ENCODE measurements around a stretch of chr1.

DNA sequence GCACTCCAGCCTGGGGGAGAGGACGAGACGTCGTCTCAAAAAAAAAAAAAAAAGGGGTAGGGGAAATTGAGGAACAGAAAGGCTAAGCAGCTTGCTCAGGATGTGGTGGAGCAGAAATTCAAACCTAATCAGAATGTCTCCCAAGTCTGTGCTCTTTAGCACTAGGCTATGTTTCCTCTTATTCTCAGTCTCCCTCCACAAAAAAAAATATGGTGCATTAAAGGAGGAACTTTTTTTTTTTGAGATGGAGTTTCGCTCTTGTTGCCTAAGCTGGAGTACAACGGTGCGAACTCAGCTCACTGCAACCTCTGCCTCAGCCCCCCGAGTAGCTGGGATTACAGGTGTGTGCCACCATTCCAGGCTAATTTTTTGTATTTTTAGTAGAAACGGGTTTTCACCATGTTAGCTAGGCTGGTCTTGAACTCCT lies 114.1 kb downstream of the SLC16A1 start:
- CAGE, long polyA plus RNA = no peak
- RRBS = no CpG with 5 or more reads among the region's 8 CpGs

DNA sequence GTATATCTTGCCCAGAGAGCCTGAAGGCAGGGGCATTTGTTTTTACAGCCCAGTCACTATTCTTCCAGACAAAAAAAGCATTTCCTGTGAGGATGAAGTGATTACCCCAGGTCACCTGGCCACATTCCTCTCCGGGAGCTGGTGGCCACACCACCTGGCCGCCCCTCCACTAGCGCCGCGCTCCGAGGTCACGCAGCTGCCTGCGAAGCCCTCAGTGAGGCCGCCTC lies 106.7 kb downstream of the SLC16A1 start:
- CAGE, long polyA plus RNA = no peak
- RRBS = no CpG with 5 or more reads among the region's 9 CpGs

GRCh38 chr1:112913303-112914175 lies 42.5 kb downstream of the SLC16A1 start:
- CAGE, long polyA plus RNA = no peak
- RRBS = no CpG with 5 or more reads among the region's 7 CpGs

GRCh38 chr1:113202452-113202797 lies 129.4 kb downstream of the LRIG2 start:
- CAGE, long polyA plus RNA = no peak
- RRBS = no CpG with 5 or more reads among the region's 7 CpGs

GRCh38 chr1:113389824-113390361 lies 422 bp upstream of the MAGI3 start:
- CAGE, long polyA plus RNA = no peak
- RRBS = under 1% methylated on average over 24 of the region's 41 CpGs

DNA sequence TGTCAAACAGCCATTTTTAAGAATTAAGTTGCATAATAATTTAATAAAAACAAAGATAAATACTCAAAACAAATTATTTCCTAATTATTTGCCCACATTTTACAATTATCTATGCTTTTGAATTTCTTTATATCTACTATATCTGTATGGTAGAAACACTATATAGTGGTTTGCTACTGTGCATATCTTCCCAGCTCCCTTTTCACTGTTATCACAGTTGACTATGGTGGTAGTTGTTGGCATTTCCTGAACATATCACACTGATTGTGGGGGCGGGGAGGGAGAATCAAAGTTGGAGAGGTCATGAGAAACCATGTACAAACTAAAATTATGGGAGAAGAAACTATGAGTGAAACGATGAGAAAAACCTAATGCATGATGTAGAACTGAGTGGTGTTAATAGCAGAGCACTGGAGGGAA lies 14.1 kb downstream of the MAGI3 start:
- CAGE, long polyA plus RNA = no peak
- RRBS = no CpG with 5 or more reads among the region's 2 CpGs

- CAGE, long polyA plus RNA = no peak
- RRBS = no CpG with 5 or more reads among the region's 7 CpGs
Observed at GRCh38 chr1:113523613-113524360, 133.5 kb downstream of the MAGI3 start.

DNA sequence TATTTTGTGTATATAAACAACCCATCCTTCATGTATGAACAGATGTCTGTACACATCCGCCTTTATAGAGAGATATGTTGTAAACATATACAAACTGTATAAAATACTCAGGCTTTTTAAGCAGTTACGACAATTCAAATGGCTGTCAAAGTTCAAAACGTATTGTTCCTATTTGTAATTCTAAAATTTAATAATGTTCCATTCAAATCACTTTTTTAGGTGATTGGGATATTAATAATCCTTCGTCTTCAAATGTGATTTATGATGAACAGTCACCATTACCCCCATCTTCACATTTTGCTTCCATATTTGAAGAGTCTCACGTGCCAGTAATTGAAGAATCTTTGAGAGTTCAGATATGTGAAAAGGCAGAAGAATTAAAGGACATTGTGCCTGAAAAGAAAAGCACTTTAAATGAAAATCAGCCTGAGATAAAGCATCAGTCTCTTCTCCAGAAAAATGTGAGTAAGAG lies 76.6 kb downstream of the PHTF1 start:
- CAGE, long polyA plus RNA = no peak
- RRBS = no CpG with 5 or more reads among the region's 5 CpGs

- CAGE, long polyA plus RNA = no peak
- RRBS = no CpG with 5 or more reads among the region's 6 CpGs
Observed at GRCh38 chr1:113747841-113748193, 11.5 kb downstream of the PHTF1 start.

- CAGE, long polyA plus RNA = no peak
- RRBS = no CpG with 5 or more reads among the region's 3 CpGs
Observed at GRCh38 chr1:113870460-113871246, 16.7 kb downstream of the BCL2L15 start.

DNA sequence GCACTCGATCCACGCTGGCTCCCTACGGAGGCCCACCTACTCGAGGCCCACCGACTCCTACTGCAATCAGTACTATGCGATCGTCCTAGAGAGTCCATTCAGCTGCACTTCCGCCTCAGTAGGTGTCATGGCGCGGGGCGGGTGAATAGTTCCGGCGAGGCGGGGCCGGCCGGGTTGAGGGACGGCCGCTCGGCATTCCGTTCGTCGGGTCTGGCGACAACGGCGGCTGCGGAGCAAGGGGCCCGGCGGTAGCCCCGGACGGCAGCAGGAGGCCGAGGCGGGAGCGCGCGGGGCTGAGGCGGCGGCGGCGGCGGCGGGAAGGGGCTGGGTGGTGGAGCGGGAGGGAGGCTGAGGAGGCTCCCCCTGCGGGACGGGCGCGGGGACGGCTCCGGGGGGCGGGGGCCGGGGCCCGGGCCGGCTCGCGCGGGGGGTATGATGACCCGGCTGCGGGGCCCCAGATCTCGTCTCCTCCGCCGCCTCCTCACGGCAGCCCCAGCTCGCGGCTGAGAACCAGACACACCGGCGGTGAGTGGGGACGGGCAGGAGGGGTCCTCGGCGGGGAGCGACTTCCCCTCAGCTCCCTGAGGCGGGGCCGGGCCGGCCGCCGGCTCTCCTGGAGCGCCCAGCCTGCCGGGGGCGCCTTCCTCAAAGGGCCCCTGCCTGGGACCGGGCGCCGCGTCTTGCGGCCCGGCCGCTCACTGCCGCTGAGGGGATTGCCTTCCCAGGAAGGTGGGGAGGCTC lies 461 bp downstream of the HIPK1 start:
- CAGE, long polyA plus RNA = no peak
- RRBS = 2% methylated on average over 28 of the region's 85 CpGs

- CAGE, long polyA plus RNA = no peak
Observed at GRCh38 chr1:113952696-113953028, 23.5 kb downstream of the HIPK1 start.

DNA sequence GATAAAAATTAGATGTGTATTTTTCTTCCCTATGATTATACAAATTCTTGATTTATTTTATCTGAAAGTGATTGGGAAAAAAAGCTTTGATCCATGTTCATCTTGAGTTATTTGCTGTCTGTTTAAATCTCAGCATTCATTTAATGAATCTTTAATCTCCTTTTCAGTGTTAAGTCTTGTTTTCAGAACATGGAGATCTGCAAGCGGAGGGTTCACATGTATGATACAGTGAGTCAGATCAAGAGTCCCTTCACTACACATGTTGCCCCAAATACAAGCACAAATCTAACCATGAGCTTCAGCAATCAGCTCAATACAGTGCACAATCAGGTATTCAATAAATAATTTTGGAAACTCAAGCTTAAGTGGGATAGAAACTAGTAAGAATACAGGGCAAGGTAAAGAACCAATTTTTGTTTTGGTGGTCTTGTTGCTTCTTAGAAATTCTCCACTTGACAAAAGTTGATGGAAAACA lies 22.3 kb upstream of the OLFML3 start:
- CAGE, long polyA plus RNA = no peak
- RRBS = no CpG with 5 or more reads among the region's 1 CpG

- CAGE, long polyA plus RNA = no peak
- RRBS = no CpG with 5 or more reads among the region's 10 CpGs
Observed at GRCh38 chr1:114002597-114003245, 23.4 kb downstream of the OLFML3 start.

DNA sequence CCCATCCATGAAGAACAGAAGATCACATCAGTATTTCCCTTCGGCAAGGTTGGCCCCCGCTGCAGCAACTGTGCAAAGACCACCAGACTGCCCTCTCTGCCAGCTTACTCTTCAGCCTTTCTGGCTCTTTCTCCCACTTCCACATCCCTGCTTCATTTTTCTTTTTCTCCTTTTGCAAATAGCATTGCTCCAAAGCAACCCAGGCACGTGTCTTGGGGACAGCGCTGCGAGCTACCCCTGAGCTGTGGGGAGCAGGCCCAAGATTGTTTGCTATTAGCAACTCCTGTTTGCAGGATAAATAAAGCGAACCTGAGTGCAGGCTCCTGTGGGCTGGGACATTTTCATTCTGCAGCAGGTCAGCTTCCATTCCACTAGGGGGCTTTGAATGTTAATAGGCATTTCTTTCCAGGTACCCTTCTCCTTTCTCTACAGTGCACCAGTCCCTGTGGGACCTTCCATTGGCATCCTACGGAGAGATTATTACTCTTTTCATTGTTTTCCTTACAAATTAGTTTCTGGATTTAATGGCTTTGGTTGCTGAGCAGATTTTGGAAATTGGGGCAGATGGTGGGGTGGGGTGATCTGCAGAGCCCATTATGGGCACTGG lies 53.9 kb downstream of the OLFML3 start:
- CAGE, long polyA plus RNA = no peak
- RRBS = no CpG with 5 or more reads among the region's 7 CpGs

DNA sequence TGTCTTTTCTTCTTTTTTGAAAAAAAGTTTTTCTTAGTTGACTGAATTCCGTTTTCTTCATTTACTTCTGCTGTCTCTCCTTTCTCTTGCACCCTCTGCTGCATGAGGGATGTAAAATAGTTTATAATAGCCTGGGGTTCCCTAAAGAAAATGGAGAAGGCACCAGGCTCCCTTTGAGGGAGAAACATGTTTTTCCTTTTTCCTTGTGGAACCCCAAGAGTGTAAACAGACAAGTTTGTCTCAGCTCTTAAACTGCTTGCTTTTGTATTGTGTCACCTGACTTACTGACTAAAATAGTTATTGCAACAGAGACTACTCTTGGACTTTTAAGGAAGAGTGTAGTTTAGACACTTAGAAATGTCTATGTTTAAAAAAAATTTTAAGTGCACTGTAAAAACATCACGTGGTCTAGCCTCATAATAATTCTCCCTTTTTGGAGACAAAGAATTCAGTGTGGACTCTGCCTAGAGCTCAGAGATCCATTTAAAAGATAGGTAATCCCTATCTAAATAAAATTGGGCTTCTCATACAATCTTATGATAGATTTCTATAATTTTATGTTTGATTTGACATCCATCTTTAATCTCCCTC lies 141.1 kb downstream of the TRIM33 start:
- CAGE, long polyA plus RNA = no peak
- RRBS = no CpG with 5 or more reads among the region's 2 CpGs

DNA sequence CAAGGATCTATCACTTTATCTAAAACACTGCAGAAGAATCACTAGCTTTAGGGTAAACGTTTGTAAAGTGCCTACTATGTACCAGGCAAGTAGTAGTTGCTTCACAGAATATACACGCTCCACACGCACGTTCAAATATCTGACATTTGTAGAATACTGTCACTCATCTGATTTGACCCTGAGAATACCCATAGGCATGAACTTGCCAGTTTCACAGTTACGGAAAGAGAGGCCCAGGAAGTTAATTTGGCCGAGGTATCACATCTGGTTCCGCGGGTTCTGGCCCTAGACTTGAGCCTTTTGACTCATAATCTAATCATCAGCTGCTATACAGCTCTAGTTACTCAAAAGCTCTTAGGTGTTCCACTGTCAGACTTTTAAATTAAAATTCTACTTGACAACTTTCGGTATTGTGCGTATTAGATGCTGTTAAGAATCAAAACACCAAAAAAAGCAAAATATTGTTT lies 724 bp downstream of the DENND2C start:
- CAGE, long polyA plus RNA = no peak
- RRBS = no CpG with 5 or more reads among the region's 10 CpGs

GRCh38 chr1:115134215-115134653 lies 44.9 kb upstream of the TSPAN2 start:
- CAGE, long polyA plus RNA = no peak
- RRBS = no CpG with 5 or more reads among the region's 6 CpGs

DNA sequence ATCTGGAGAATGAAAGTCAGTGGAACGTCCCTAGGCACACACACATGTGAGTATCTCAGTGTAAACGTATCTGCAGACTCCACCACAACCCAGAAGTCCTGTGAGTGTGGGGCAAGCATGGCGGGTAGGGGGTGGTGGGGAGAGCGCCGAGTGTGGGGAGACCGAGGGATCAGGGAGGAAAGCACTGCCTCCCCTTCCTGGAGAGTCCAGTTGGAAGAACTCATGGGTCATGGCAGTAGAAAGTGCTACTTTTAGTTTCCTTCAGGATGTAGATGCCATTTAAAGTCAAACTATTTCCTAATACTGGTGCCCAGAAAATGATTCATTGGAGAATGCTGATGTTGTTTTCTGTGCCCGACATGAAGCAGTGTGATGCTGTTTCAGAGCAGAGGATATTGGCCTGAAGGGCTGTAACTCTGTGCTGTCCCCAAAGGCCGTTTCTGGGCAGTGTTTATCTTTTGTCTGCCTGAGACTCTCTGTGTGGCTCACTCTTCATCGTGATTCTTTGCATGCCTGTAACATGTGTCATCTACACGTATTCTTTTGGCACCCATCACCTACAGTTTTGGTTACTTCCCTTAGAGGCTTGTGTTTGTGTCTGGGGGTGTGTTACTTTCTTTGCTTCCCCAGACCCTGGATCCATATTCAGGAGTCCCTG lies 45.7 kb upstream of the TSPAN2 start:
- CAGE, long polyA plus RNA = no peak
- RRBS = no CpG with 5 or more reads among the region's 10 CpGs

GRCh38 chr1:115168703-115168886 lies 79.3 kb upstream of the TSPAN2 start:
- CAGE, long polyA plus RNA = no peak
- RRBS = no CpG with 5 or more reads among the region's 4 CpGs

Measured in BJ (cell line).